Measurements from ENCODE around the gene TPCN1.

- RRBS = no CpG with 5 or more reads among the region's 9 CpGs
Observed at GRCh38 chr12:110957617-110958086, 37.3 kb upstream of the MYL2 start.

DNA sequence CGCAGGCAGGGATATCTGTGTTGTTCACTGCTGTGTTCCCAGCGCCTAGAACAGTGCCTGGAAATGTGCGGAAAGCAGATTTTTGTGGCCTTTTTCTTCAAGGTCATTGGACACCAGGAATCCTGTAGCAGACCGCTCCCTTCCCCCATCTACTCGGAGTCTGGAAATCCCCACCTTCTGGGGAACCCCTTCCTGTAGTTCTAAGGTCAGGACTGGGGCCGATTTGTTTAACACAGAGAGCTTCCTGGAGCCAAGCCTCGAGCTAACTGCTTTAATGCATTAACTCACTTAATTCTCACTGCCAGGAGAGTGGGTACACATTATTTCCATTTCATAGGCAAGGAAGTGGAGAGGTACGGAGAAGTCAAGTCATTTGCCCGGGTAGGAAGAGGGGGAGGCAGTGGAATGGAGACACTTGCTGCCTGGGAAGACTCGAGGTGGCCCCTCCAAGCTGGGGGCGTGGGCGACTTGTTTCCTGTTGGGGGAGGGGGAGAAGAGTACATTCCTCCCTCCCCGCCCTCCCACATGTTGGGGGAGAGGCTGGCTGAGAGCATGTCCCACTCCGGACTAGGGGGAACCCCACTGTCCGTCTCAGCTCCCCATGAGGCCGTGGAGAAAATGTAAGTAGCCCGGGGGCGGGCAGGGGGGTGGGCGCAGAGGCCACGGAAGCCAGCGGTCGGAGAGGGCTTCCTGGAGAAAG lies 1.1 kb upstream of the SH2B3 start:
- RRBS = 16% methylated on average over 7 of the region's 22 CpGs

DNA sequence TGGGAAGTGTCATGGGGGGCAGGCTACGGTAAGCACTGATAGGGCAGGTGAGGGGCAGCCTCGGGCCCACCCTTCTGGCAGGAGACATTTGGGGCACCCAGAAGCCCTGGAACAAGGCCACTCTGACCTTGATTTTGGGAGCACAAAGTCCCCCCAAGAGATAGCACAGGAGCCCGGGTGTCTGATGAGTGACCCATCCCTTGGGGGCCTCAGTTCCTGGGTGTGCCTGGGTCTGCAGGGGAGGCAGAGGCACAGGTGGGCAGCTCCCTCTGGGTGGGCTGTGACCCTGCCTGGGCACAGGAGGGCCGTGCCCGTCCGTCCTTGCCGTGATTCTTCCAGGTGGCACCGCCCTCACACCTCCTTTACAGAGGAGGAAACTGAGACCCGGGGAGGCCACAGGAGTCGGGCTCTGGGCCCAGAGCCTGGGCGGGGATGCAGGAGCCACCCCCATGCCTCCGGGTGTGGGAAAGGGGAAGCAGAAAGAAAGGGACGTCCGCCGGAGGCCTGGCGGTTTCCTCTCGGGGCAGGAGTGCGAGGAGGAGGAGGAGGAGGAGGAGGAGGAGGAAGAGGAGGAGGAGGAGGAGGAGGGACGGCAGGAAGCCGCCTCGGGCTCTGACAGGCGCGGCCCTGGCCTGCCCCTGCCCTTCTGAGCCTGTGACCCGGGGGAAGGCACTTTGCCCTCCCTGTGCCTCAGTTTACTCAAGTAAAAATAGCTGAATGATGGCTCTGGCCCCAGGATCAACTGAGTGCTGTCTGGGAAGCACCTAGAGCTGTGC lies 22.9 kb downstream of the SH2B3 start:
- RRBS = 52% methylated on average over 4 of the region's 24 CpGs

DNA sequence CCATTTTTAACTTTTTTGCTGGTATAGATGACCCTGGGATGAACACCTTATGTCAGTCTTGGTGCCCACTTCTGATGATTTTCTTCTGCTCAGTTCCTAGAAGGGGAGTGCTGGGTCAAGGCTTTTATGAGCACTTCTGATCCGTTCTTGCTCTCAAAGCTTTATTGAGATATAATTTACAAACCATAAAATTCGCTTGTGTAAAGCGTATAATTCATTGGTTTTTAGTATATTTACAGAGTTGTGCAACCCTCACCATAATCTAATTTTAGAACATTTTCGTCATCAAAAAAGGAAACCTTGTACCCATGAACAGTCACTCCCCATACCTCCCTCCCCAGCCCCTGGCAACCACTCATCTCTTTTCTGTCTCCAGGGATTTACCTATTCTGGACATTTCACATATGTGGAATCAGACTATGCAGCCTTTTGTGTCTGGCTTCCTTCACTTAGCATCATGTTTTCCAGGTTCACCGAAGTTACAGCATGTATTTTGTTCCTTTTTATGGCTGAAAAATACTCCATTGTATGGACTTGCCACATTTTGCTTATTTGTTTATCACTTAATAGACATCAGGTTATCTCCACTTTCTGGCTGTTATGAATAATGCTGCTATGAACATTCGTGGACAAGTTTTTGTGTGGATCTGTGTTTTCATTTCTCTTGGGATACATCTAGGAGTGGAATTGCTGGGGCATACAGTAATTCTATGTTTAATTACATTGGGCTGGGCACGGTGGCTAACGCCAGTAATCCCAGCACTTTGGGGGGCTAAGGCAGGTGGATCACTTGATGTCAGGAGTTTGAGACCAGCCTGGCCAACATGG lies 26.8 kb downstream of the SH2B3 start:
- RRBS = no CpG with 5 or more reads among the region's 8 CpGs

GRCh38 chr12:111438347-111439155 lies 32.8 kb downstream of the SH2B3 start:
- RRBS = no CpG with 5 or more reads among the region's 15 CpGs

DNA sequence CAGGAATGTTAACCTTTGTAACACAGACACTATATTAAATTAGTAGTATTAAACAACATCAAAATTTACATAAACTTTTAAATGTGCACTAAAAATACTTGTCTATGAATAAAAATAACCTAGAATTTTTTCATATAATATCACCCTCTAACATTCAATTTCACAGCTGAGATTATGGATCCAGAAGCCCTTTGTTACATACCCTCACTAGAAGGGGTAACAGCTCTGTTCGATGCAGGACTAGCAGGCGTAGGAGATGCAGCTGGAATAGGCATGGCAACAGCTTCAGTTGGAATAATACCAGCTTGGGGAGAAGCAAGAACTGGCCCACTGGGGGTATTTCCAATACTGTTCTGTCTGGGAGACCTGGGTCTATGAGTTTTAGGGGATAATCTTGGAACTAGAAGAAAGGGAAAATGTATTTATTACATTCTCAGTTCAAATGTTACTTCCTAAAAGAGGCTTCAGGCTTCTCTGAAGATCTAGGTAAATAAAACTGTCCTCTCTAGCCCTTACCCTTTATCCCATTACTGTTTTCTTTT lies 88.9 kb downstream of the ATXN2 start:
- RRBS = no CpG with 5 or more reads among the region's 2 CpGs

- RRBS = no CpG with 5 or more reads among the region's 3 CpGs
Observed at GRCh38 chr12:111664735-111665615, 20.8 kb downstream of the BRAP start.

DNA sequence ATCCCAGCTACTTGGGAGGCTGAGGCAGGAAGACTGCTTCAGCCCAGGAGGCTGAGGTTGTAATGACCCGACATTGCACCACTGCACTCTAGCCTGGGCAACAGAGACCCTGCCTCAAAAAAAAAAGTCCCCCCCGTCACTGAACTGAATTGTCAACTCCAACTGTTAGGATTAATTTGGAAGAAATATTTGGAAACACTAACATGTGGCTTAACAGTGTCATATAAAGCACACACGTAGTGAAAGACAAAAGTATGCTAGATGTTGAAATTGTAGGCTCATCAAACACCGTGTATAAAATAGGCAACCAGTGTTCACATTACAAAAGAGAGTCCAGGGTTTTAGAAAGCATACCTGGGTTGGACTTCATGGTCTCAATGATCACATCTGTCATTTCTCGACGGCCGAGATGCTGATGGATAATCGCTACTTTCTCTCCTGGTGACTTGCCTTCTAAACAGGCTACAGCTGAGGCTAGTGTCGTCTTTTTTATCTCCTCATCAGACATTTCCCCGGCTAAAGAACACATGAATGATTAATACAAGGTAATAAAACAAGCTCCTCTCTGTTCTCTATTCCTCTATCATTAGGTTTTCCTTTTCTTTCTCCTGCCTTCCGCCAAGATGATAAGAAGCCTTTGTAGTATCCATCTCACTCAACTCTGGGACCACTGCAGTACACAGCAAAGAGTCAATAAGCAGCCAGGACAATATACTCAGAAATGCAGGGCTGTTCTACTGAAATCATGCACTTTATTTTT lies 2.8 kb downstream of the BRAP start:
- RRBS = no CpG with 5 or more reads among the region's 11 CpGs

- RRBS = no CpG with 5 or more reads among the region's 9 CpGs
Observed at GRCh38 chr12:111686650-111686975, 760 bp downstream of the ACAD10 start.

DNA sequence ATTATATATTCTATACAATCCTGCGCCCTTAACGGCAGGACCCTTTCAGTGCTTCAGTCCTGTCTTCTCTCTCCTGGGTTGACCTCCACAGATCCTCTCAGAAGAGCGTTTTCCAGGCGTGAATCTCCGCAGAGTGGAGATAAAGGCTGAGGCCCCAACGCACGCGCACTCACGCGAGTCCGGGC lies 353 bp upstream of the MAPKAPK5 start:
- RRBS = no CpG with 5 or more reads among the region's 11 CpGs

GRCh38 chr12:111885651-111886119 lies 43.7 kb downstream of the MAPKAPK5 start:
- RRBS = no CpG with 5 or more reads among the region's 4 CpGs

GRCh38 chr12:112116944-112117412 lies 8.4 kb upstream of the TRAFD1 start:
- RRBS = no CpG with 5 or more reads among the region's 2 CpGs

DNA sequence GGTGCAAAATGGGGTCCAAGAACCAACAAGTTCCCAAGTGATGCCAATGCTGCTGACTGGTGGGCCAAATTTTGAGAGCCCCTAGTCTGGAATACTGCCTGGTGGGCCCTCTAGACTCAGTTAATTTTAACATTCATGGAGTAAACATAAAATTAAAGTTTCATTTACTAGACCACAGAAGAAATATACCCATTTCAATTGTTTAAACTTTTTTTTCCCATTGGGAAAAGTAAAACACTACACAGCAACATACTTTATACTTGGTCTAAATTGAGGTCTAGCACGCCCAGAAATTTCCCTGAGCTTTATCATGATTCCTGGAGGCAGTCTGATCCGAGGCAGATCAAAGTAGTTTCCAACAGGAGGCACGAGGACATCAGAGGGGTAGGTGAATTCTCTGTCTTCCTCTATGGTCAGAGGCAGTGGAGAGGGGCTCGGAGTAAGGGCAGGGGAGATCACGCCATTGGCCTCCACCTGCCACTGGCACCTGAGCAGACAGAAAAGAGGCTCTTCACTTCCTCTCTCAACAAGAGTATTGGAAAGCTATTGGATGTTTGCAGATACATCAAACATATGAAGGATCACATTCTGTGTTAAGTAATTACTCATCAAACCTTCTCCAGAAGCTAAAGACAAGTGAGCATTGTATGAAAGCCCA lies 124.7 kb downstream of the TRAFD1 start:
- RRBS = no CpG with 5 or more reads among the region's 5 CpGs

DNA sequence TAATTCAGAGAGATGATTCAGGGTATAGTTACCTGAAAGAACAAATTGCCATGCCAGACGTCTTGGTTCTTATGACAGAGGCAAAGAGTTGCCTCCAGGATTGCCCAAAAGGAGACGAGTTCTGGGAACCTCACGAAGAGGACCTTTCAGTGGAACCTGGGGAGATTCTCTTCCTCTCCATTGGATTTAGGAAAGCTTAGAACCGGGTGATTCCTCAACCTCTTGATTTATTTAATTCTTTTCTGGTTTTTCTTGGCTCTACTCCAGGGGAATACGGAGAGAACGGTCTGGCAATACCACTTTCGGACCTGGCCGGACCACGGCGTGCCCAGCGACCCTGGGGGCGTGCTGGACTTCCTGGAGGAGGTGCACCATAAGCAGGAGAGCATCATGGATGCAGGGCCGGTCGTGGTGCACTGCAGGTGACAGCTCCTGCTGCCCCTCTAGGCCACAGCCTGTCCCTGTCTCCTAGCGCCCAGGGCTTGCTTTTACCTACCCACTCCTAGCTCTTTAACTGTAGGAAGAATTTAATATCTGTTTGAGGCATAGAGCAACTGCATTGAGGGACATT lies 67.5 kb downstream of the PTPN11 start:
- RRBS = 96% methylated on average over 8 of the region's 15 CpGs

- RRBS = no CpG with 5 or more reads among the region's 4 CpGs
Observed at GRCh38 chr12:113062110-113062581, 5.6 kb downstream of the DTX1 start.

GRCh38 chr12:113062582-113063217 lies 6.2 kb downstream of the DTX1 start:
- RRBS = no CpG with 5 or more reads among the region's 20 CpGs

- RRBS = no CpG with 5 or more reads among the region's 18 CpGs
Observed at GRCh38 chr12:113069966-113070882, 13.7 kb downstream of the DTX1 start.

GRCh38 chr12:113186515-113186983 lies 1.0 kb downstream of the RITA1 start:
- RRBS = 90% methylated on average over 6 of the region's 16 CpGs

GRCh38 chr12:113221209-113221764 lies at the start of gene TPCN1:
TSS of gene TPCN1 (plus strand) at chr12:113221464.
- RRBS = no CpG with 5 or more reads among the region's 55 CpGs

DNA sequence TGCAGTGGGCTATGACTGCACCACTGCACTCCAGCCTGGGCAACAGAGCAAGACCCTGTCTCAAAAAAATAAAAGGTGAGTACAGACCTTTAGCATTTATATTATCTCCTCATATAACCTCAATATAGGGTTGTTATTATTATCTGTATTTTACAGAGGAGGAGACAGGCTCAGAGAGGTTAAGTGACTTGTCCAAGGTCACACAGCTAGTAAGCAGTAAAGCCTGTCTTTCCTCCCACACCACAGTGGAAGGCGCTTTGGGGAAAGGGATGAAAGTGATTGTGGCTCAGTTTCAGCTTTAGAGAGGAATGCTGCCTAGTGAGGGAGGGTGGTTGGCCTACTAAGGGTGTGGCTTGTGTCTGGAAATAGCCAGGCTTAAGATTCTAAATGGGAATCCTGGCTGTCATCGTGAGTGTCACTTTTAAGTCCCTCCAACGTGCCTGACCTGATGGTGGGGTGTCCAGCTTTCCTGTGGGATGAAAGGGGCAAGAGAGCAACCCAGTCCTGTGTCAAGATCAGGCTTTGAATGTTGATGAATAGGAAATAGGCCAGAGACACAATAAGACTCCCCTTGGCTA lies 7.4 kb downstream of the TPCN1 start:
- RRBS = no CpG with 5 or more reads among the region's 3 CpGs

All from SK-N-MC (cell line).